Liver (tissue), 9 donors: ENCODE data around the genes EHBP1L1, OVOL1 and CST6.

DNA sequence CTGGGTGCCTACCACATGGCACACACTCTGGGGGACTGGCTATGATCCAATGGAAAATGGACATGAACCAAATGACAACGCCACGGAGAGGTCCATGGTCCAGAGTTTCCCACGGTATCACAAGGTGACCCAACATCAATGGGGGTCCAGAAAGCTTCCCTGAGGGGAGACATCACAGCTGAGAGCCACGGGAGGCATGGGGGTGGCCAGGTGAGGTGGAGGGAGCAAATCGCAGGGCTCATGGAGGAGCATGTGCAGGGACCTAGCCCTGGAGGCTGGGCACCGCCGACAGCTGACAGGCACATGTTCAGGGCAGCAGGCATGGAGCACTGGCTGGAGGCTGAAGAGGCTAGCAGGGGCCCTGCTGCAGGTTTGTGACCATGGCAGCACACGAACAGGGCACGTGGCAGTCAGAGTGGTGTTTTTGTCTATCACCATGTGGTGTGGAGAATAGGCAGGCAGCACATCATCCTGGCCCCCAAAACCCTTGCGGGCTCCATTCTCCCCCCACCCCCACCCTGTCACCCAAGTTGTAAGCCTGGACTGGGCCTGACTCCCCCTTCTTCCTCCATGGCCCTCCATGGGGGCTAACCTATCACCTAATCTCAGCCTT, 10.1 kb upstream of the CDC42EP2 start:
- PRO-cap, 5 experiments, result peak in 2 of 5 experiments; most common plus-strand start position 435 of the sequence (in 1); most common minus-strand start position 295 of the sequence (in 2)
- RAMPAGE, long total RNA, 2 experiments, result no peak in any of the 2 experiments
- RRBS, result no CpG with 5 or more reads among the region's 10 CpGs

DNA sequence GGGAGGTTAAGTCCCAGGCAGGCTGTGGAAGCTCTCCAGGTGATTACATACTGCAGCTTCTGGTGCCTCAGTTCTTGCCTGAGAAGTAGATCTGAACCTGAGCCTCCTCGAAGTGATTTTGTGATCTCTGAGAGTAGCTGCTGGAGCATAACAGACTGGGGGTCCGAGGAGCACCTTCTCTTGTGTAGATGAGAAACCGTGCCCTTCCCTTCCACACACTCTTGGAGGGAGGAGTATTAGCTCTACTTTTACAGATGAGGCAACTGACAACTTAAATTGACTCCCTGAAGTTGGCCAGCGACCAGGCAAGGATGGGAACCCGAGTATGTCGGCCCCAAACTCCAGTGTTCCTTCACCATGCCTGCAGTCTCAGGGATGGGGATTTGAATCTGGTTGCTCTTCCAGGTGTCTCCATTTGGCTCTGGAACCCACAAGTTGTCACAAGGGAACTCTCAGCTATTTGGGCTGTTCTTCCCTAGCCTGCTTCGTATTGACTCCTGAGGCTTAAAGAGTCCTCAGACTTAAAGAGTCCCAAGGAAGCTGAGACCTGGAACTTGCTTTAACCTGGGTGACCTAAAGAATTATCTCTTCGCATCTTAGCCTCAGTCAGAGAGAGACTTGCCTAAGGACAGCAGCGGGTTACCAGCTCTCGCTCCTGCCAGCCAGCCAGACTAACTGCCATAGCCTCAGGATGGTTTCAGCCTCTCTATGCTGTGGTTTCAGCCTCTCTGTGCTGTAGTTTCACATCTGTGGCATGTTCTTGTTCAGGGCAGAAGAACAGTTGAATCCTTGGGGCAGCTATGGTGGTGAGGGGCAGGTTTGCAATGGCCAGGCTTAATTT, 2.0 kb downstream of the FRMD8 start:
- PRO-cap, 5 experiments, result no peak in any of the 5 experiments
- RAMPAGE, long total RNA, 2 experiments, result no peak in any of the 2 experiments
- RRBS, result no CpG with 5 or more reads among the region's 10 CpGs

- PRO-cap, 5 experiments, result no peak in any of the 5 experiments
- RAMPAGE, long total RNA, 2 experiments, result no peak in any of the 2 experiments
- RRBS, result 79% methylated on average over 2 of the region's 16 CpGs
Measured at GRCh38 chr11:65411780-65412598, 25.6 kb downstream of the FRMD8 start.

GRCh38 chr11:65420786-65420932, 34.2 kb downstream of the FRMD8 start:
- PRO-cap, 5 experiments, result no peak in any of the 5 experiments
- RAMPAGE, long total RNA, 2 experiments, result no peak in any of the 2 experiments
- RRBS, result no CpG with 5 or more reads among the region's 2 CpGs

DNA sequence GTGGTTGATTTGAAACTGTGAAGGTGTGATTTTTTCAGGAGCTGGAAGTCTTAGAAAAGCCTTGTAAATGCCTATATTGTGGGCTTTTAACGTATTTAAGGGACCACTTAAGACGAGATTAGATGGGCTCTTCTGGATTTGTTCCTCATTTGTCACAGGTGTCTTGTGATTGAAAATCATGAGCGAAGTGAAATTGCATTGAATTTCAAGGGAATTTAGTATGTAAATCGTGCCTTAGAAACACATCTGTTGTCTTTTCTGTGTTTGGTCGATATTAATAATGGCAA, 39.0 kb downstream of the FRMD8 start:
- PRO-cap, 5 experiments, result no peak in any of the 5 experiments
- RAMPAGE, long total RNA, 2 experiments, result no peak in any of the 2 experiments
- RRBS, result no CpG with 5 or more reads among the region's 5 CpGs

DNA sequence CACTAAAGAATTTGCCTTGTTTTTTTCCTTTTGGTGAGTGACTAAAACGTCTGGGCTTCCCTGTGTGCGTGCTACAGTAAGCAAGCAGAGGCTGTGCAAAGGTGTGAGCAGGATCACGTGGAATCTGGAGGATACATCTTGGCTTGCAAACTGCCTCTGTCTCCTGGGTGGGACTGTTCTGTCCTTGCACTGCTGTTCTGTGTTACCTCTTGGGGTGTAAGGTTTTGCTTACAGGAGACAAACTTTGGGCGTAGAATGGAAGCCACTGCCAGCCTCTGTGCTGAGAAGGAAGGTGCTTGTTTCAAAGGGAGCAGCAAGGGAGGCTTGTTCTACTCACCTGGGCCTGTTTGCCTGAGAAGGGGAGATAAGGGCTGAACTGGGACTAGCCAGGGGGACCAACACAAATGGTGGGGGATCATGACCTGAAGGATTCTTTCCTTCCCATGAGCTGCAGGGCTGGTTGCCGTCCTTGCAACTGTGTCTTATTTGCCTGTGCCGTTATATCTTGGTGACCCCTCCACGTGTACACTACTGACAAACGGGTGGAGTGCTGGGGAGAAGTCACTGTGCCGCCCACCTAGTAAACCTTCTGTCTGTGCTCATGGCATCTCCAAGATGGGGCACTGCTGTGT, 40.7 kb downstream of the FRMD8 start:
- PRO-cap, 5 experiments, result peak in 5 of 5 experiments; most common plus-strand start position 243 of the sequence (in 3); most common minus-strand start position 477 of the sequence (in 4)
- RAMPAGE, long total RNA, 2 experiments, result no peak in any of the 2 experiments
- RRBS, result no CpG with 5 or more reads among the region's 9 CpGs

- PRO-cap, 5 experiments, result no peak in any of the 5 experiments
- RAMPAGE, long total RNA, 2 experiments, result no peak in any of the 2 experiments
- RRBS, result no CpG with 5 or more reads among the region's 4 CpGs
Measured at GRCh38 chr11:65471213-65471531, 53.7 kb upstream of the SCYL1 start.

GRCh38 chr11:65488993-65489700, 35.7 kb upstream of the SCYL1 start:
- PRO-cap, 5 experiments, result peak in 2 of 5 experiments; most common plus-strand start chr11:65489637 (in 2)
- RAMPAGE, long total RNA, 2 experiments, result no peak in any of the 2 experiments
- RRBS, result no CpG with 5 or more reads among the region's 11 CpGs

- PRO-cap, 5 experiments, result peak in 5 of 5 experiments; most common plus-strand start chr11:65496719 (in 1); most common minus-strand start chr11:65497462 (in 4)
- RAMPAGE, long total RNA, 2 experiments, result no peak in any of the 2 experiments
- RRBS, result no CpG with 5 or more reads among the region's 23 CpGs
Measured at GRCh38 chr11:65496500-65497493, 28.1 kb upstream of the SCYL1 start.

- PRO-cap, 5 experiments, result no peak in any of the 5 experiments
- RAMPAGE, long total RNA, 2 experiments, result no peak in any of the 2 experiments
- RRBS, result no CpG with 5 or more reads among the region's 20 CpGs
Measured at GRCh38 chr11:65521931-65522589, 2.8 kb upstream of the SCYL1 start.

DNA sequence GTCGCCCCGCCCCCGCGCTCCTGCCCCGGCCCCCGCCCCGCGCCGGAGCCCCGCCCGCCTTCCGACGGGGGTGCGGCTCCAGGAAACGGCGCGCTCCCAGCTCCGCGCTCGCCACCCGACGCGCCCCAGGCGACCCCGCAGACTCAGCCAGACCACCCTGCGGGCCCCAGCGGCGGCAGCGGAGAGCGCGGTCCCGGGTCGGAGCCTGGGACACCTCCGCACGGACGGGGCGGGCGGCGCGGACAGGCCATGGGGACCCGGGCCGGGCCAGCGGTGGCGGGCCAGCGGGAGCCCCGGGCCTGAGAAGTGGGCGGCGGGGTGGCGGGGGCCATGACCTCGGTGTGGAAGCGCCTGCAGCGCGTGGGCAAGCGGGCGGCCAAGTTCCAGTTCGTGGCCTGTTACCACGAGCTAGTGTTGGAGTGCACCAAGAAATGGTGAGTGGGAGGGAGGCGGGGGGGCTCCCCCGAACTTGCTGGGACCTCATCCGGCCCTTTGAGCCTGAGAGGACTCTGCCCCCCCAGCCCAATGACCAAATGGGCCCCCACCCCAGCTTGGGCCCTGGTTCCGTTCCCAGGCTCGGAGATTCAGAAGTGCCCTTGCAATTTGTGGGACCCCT, at the start of gene EHBP1L1:
EHBP1L1 (plus strand) TSS at position 81 of the 616 bp plus-strand sequence.
- PRO-cap, 5 experiments, result peak in 5 of 5 experiments; most common plus-strand start position 64 of the sequence (in 4)
- RAMPAGE, long total RNA, 2 experiments, result no peak in any of the 2 experiments
- RRBS, result 5% methylated on average over 10 of the region's 62 CpGs

DNA sequence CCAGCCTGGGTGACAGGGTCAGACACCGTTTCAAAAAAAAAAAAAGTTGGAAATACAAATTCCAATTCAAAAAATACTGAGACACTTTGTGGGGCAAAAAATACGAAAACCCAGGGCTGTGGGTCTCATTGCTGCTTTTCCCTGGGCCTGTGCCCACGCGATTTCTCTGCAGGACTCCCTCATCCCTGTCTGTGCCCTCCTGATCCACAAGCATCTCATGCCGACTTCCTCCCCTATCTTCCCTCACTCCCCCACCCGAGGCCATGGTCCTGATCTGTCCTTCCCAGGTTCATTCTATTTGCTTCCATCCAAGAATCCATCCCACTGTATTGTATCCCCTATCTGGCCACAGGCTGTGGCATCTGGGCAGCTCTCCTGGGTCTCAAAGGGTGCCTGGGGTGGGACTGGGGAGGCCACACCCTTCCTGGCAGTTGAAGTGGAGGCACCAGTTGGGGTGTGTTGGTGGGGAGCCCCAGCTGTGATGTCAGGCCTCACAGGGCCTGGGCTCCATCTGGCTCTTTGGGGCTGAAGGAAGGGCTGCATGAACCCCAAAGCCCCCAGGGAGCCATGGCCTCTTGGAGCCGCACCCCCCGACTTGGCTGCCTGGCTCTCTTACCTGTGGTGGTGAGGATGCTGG, 644 bp downstream of the KCNK7 start:
- PRO-cap, 5 experiments, result no peak in any of the 5 experiments
- RAMPAGE, long total RNA, 2 experiments, result no peak in any of the 2 experiments
- RRBS, result no CpG with 5 or more reads among the region's 8 CpGs

DNA sequence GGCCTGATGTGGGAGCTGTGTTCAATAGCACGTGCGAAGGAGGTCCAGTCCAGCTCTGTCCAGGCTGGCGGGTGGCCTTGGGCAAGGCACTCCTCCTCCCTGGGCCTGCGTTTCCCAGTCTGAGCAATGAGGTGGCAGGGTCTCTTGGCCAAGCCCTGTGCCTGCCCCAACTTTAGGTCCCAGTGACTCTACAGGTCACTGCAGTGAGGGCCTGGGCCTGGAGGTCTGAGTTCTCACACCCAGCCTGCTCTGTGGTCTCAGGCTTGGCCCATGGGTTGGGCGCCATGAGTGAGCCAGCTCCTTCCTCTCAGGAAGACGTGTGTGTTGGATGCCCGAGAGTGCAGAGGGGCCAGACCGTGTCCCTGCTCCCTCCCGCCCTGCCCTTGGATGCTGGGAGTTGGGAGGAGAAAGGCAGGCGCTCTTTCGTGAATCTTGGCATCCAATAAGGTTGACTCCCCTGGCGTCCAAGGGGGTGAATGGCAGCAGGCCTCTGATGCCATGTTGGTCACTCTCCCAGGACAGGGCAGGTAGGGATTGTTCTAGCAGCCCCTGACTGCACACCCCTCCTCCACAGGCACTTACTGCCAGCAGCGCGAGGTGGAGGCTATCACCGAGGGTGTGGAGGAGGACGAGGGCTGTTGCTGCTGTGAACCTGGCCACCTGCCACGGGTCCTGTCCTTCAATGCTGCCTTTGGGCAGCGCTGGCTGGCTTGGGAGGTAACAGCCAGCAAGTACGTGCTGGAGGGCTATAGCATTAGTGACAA, 7.9 kb upstream of the SIPA1 start:
- PRO-cap, 5 experiments, result no peak in any of the 5 experiments
- RAMPAGE, long total RNA, 2 experiments, result no peak in any of the 2 experiments
- RRBS, result no CpG with 5 or more reads among the region's 19 CpGs

DNA sequence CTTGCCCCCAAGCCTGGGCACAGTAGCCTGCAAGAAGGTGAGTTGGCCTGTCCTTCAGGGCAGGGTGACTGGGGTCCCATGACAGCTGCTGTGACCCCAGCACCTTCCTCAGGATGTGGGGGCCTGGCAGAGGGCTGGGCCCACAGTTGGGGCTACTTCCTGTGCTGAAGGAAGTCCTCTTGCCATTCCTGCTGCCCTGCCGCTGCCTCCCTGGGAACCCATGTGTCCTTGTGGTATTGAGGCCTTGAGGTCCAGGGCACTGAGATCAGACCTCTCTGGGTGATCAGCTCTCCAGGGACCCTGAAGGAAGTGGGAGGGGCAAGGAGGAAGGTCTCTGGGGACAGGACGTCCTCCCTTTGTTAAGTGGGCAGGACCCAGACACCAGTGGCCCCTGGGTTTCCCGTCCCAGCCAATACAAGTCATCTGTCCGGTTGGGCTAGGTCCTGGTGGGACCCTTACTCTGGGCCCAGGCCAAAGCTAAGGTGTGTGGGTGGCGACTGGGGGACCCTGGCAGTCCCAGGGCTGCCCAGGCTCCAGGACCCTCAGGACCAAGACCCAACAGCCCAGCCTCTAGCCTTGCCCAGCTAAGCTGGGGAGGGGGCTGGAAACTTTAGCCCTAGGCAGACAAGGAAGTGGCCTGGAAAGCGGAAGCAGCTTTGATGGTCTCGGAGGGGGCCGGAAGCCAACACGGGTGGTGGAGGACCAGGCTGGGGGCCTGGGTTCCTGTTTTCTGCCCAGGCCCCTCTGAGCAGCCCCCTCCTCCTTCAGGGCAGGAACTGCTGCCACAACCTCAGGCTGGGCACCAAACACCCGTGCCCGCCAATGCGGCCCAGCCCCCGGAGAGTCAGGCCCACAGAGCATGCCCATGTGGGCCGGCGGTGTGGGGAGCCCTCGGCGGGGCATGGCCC, 2.4 kb downstream of the SIPA1 start:
- PRO-cap, 5 experiments, result peak in 5 of 5 experiments; most common plus-strand start position 422 of the sequence (in 5); most common minus-strand start position 230 of the sequence (in 1)
- RAMPAGE, long total RNA, 2 experiments, result no peak in any of the 2 experiments
- RRBS, result no CpG with 5 or more reads among the region's 17 CpGs

- PRO-cap, 5 experiments, result peak in 1 of 5 experiments; most common plus-strand start chr11:65787099 (in 1)
- RAMPAGE, long total RNA, 2 experiments, result no peak in any of the 2 experiments
- RRBS, result 7% methylated on average over 87 of the region's 123 CpGs
Measured at GRCh38 chr11:65786208-65787273, at the start of gene OVOL1. TSS of gene OVOL1 (plus strand) at chr11:65787063.

DNA sequence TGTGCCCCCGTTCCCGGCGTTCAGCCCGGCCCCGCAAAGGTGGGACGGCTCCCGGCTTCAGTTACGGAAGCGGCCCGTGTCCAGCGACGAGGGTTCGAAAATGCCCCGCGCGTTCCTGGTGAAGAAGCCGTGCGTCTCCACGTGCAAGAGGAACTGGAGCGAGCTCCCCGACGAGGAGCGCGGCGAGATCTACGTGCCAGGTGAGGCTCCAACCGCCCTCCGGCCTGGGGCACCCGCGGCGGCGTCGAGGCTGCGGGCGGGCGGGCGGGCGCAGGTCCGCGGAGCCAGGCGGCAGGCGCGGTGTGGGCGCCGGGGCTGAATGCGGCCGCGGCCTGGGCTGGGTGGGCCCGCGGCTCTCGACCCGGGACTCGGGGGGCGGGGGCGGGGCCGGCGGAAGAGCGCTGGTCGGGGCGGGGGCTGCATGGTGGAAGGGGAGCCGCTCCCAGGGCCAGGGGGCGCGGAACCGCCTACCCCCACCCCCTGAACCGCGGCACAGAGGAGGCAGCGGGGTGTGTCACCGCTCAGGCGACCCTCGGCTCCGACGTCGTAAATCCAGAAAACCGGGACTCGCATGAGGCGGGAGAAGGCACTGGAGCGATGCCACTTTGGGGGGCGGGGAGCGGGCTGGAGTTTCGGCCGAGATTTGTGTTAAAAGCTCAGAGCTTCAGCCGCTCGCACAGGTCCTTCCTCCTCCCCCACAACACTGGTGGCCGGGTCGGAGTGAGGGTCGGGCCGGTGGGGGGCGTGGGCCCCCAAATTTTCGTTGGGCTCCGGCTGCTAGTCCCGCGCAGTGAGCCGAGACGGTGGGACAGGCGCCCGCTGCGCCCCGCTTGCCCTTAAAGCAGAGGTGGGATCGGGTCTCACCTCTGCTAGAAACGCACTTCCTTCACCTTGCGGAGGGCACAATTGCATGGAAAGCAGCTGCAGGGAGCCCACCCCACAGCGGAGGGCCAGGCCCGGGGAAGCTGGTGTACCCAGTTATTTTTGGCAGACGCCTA, 710 bp downstream of the OVOL1 start:
- PRO-cap, 5 experiments, result no peak in any of the 5 experiments
- RAMPAGE, long total RNA, 2 experiments, result no peak in any of the 2 experiments
- RRBS, result 3% methylated on average over 19 of the region's 104 CpGs

- PRO-cap, 5 experiments, result no peak in any of the 5 experiments
- RAMPAGE, long total RNA, 2 experiments, result no peak in any of the 2 experiments
- RRBS, result no CpG with 5 or more reads among the region's 7 CpGs
Measured at GRCh38 chr11:65853755-65854576, 4.0 kb downstream of the CFL1 start.

- PRO-cap, 5 experiments, result no peak in any of the 5 experiments
- RAMPAGE, long total RNA, 2 experiments, result no peak in any of the 2 experiments
- RRBS, result no CpG with 5 or more reads among the region's 11 CpGs
Measured at GRCh38 chr11:65869582-65870027, 3.0 kb downstream of the EFEMP2 start.

DNA sequence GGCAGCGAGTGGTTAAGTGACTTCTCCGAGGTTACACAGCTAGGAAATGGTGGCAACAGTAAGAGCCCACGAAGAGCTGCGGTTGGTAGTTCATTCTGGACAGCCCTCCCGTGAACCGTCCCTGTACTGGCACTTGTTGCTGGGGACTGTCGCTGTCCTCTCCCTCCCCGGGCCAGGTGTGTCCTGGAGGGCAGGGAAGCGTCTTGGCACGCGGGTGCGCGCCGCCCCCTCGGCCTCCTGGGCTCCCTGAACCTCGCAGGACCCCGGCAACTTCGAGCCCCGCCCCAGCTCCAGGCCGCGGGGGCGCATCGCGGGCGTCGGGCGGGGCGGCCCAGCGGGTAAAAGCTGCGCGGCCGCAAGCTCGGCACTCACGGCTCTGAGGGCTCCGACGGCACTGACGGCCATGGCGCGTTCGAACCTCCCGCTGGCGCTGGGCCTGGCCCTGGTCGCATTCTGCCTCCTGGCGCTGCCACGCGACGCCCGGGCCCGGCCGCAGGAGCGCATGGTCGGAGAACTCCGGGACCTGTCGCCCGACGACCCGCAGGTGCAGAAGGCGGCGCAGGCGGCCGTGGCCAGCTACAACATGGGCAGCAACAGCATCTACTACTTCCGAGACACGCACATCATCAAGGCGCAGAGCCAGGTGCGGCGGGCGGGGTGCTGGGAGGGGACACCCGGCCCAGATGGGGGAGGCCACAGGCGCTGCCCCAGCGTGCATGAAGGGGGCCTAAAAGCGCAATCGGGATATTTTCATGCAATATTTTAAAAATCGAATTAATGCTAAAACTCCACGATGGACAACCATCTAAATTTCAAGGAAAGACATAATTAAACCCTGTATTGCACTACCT, at the start of gene CST6:
CST6 (plus strand) TSS at position 367 of the 851 bp plus-strand sequence.
- PRO-cap, 5 experiments, result no peak in any of the 5 experiments
- RAMPAGE, long total RNA, 2 experiments, result no peak in any of the 2 experiments
- RRBS, result 7% methylated on average over 5 of the region's 74 CpGs

DNA sequence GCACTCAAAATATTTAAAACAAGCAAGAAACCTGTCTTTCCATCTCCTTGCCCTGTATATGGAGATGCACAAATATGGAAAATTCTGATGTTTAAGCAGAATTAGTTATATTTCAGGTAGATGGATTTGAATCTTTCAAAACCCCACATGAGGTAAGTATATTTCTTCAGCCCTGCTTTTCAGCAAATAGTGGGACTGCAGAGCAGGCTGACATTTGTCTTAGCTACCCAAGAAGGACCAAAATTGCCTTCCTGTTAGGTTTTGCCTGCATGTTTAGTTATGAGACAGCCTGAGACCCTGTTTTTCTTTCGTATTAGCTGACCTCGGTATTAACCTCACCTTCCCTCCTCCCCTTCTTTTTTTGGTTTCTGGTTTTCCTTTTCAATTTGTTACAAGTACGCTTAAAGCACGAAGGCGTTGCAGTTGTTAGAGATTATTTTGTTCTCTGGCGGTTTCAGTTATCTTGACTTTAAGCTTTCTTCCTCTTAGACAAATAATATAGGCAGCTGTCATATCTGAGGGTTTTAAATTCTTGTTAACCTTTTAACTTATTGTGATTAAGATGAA, 45.4 kb downstream of the PACS1 start:
- PRO-cap, 5 experiments, result no peak in any of the 5 experiments
- RAMPAGE, long total RNA, 2 experiments, result no peak in any of the 2 experiments
- RRBS, result no CpG with 5 or more reads among the region's 6 CpGs